ENCODE results near the gene C4BPA.

- RAMPAGE, long total RNA = no peak
- RRBS = no CpG with 5 or more reads among the region's 2 CpGs
PRO-cap:
- standard = no peak
- CoPRO, capped RNA only, 2 experiments = no peak in any of the 2 experiments
- CoPRO, capped and uncapped RNA, 2 experiments = peak in 1 of 2 experiments; most common minus-strand start chr1:207047008 (in 1)
- CoPRO, uncapped RNA only, 2 experiments = peak in 2 of 2 experiments; most common plus-strand start chr1:207046650 (in 1); most common minus-strand start chr1:207046503 (in 1)
CAGE:
- cytosol, long polyA plus RNA = no peak
- long polyA plus RNA = no peak
- nucleolus, long total RNA = no peak
- nucleus, long polyA plus RNA = no peak
Observed at GRCh38 chr1:207046051-207047175, 4.6 kb downstream of the YOD1 start.

- RAMPAGE, long total RNA = no peak
- RRBS = no CpG with 5 or more reads among the region's 4 CpGs
PRO-cap:
- standard = no peak
- CoPRO, capped RNA only, 2 experiments = no peak in any of the 2 experiments
- CoPRO, capped and uncapped RNA, 2 experiments = no peak in any of the 2 experiments
- CoPRO, uncapped RNA only, 2 experiments = no peak in any of the 2 experiments
CAGE:
- cytosol, long polyA plus RNA = no peak
- long polyA plus RNA = no peak
- nucleolus, long total RNA = no peak
- nucleus, long polyA plus RNA = no peak
Observed at GRCh38 chr1:207104166-207104629, at the start of gene C4BPA. C4BPA (plus strand) TSS chr1:207104233.

DNA sequence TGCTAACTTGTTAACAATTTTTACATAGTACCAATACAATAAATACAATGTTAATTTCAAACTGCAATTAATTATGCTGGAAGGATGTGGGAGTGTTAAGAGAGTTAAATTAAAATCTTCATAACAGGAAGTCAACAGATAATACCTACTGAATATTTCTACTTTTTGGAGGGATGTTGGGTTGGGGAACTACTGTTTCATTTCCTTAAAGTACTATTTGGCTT is 12.7 kb upstream of the CD55 start:
- RAMPAGE, long total RNA = no peak
PRO-cap:
- standard = no peak
- CoPRO, capped RNA only, 2 experiments = no peak in any of the 2 experiments
- CoPRO, capped and uncapped RNA, 2 experiments = no peak in any of the 2 experiments
- CoPRO, uncapped RNA only, 2 experiments = no peak in any of the 2 experiments
CAGE:
- cytosol, long polyA plus RNA = no peak
- long polyA plus RNA = no peak
- nucleolus, long total RNA = no peak
- nucleus, long polyA plus RNA = no peak

DNA sequence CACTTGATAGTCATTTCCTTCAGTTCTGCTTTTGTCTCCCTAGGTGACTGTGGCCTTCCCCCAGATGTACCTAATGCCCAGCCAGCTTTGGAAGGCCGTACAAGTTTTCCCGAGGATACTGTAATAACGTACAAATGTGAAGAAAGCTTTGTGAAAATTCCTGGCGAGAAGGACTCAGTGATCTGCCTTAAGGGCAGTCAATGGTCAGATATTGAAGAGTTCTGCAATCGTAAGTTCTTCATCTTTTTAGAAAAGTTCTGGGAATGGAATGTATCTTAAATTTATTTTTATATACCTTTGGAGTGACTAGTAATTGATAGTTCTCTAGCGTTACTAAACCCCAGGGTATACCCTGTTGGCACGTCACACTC is 846 bp downstream of the CD55 start:
- RAMPAGE, long total RNA = no peak
- RRBS = no CpG with 5 or more reads among the region's 7 CpGs
PRO-cap:
- standard = bidirectional peak, plus-strand start at position 22 of the sequence, minus-strand start outside the sequence
- CoPRO, capped RNA only, 2 experiments = no peak in any of the 2 experiments
- CoPRO, capped and uncapped RNA, 2 experiments = no peak in any of the 2 experiments
- CoPRO, uncapped RNA only, 2 experiments = no peak in any of the 2 experiments
CAGE:
- cytosol, long polyA plus RNA = no peak
- long polyA plus RNA = no peak
- nucleolus, long total RNA = no peak
- nucleus, long polyA plus RNA = no peak

- RAMPAGE, long total RNA = no peak
- RRBS = no CpG with 5 or more reads among the region's 3 CpGs
PRO-cap:
- standard = no peak
- CoPRO, capped RNA only, 2 experiments = no peak in any of the 2 experiments
- CoPRO, capped and uncapped RNA, 2 experiments = no peak in any of the 2 experiments
- CoPRO, uncapped RNA only, 2 experiments = no peak in any of the 2 experiments
CAGE:
- cytosol, long polyA plus RNA = no peak
- long polyA plus RNA = no peak
- nucleolus, long total RNA = no peak
- nucleus, long polyA plus RNA = no peak
Observed at GRCh38 chr1:207322710-207323531, 1.4 kb downstream of the CD55 start.

DNA sequence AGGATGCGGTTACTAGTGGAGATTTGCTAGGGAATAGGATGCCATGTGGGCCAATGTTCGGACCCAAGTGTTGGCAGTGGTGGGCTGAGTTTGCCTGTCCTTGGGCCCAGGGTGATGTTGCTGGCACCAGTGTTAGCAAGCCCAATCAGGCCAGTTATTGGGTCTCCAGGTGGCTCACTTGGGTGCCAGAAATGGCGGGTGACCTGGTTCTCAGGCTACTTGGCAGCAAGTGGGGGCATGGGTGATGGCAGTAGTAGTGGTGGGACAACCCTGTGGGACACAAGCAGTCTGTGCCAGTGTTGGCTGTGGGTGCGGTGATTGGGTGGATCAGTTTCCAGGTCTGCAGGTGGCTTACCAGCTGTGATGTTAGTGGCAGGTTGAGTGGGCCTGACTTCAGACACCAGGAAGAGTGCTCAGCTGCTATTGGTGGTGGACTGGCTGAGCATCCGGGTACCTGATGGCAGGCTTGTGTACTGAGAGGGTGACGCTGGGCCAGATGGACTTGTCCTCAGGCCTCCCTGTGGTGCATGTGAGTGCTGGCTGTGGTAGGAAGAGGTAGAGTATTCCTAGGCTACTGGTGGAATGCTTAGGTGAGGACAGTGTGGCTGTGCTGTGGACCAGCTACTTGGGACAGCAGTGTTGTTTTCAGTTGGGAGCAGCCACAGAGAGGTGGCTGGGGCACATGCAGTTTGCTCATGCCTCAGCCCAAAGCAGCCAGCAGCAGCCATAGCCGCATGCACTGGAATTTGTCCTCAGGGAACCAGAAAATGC is 24.6 kb downstream of the CD55 start:
- RAMPAGE, long total RNA = no peak
- RRBS = no CpG with 5 or more reads among the region's 7 CpGs
PRO-cap:
- standard = no peak
- CoPRO, capped RNA only, 2 experiments = no peak in any of the 2 experiments
- CoPRO, capped and uncapped RNA, 2 experiments = no peak in any of the 2 experiments
- CoPRO, uncapped RNA only, 2 experiments = no peak in any of the 2 experiments
CAGE:
- cytosol, long polyA plus RNA = no peak
- long polyA plus RNA = no peak
- nucleolus, long total RNA = no peak
- nucleus, long polyA plus RNA = no peak

- RAMPAGE, long total RNA = no peak
PRO-cap:
- standard = no peak
- CoPRO, capped RNA only, 2 experiments = no peak in any of the 2 experiments
- CoPRO, capped and uncapped RNA, 2 experiments = no peak in any of the 2 experiments
- CoPRO, uncapped RNA only, 2 experiments = no peak in any of the 2 experiments
CAGE:
- cytosol, long polyA plus RNA = no peak
- long polyA plus RNA = no peak
- nucleolus, long total RNA = no peak
- nucleus, long polyA plus RNA = no peak
Observed at GRCh38 chr1:207453569-207453932, 577 bp upstream of the CR2 start.

DNA sequence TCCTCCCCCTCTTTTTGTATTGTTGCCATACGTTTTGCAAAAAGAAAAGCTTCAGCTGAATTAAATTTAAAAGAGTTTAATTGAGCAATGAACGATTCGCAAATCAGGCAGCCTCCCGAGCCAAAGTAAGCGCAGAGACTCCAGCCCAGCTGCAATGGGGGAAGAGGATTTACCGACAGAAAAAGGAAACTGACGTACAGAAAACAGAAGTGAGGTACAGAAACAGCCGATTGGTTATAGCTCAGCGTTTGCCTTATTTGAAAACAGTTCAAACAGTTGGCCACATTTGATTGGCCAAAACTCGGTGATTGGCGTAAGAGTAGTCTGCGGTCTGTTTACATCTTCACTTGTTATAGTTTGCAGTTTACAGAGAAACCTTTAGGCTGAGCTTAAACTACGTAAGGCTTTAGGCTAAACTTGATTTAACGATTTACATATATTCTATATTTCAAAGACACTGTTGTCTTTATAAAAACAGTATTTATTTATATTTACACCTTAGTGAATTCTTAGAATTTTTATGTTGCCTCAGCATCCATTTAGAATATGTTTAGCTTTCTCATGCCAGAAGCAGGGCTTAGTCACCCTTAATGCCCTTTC is 23.7 kb downstream of the CR1 start:
- RAMPAGE, long total RNA = no peak
- RRBS = no CpG with 5 or more reads among the region's 14 CpGs
PRO-cap:
- standard = bidirectional peak, plus-strand start at position 297 of the sequence, minus-strand start at position 156 of the sequence
- CoPRO, capped RNA only, 2 experiments = peak in 2 of 2 experiments; most common plus-strand start position 346 of the sequence (in 2); most common minus-strand start position 156 of the sequence (in 2)
- CoPRO, capped and uncapped RNA, 2 experiments = peak in 2 of 2 experiments; most common plus-strand start position 335 of the sequence (in 1); most common minus-strand start position 156 of the sequence (in 2)
- CoPRO, uncapped RNA only, 2 experiments = peak in 1 of 2 experiments; most common plus-strand start position 349 of the sequence (in 1); most common minus-strand start position 145 of the sequence (in 1)
CAGE:
- cytosol, long polyA plus RNA = no peak
- long polyA plus RNA = no peak
- nucleolus, long total RNA = no peak
- nucleus, long polyA plus RNA = no peak

GRCh38 chr1:207752214-207753039 is 573 bp downstream of the CD46 start:
- RAMPAGE, long total RNA = no peak
- RRBS = 4% methylated on average over 5 of the region's 53 CpGs
PRO-cap:
- standard = bidirectional peak, plus-strand start at chr1:207752391, minus-strand start at chr1:207752319
- CoPRO, capped RNA only, 2 experiments = peak in 1 of 2 experiments; most common plus-strand start chr1:207752391 (in 1); most common minus-strand start chr1:207752283 (in 1)
- CoPRO, capped and uncapped RNA, 2 experiments = peak in 1 of 2 experiments; most common plus-strand start chr1:207752396 (in 1); most common minus-strand start chr1:207752271 (in 1)
- CoPRO, uncapped RNA only, 2 experiments = no peak in any of the 2 experiments
CAGE:
- cytosol, long polyA plus RNA = no peak
- long polyA plus RNA = no peak
- nucleolus, long total RNA = no peak
- nucleus, long polyA plus RNA = no peak

GRCh38 chr1:207755953-207756695 is 4.3 kb downstream of the CD46 start:
- RAMPAGE, long total RNA = no peak
- RRBS = no CpG with 5 or more reads among the region's 2 CpGs
PRO-cap:
- standard = no peak
- CoPRO, capped RNA only, 2 experiments = no peak in any of the 2 experiments
- CoPRO, capped and uncapped RNA, 2 experiments = no peak in any of the 2 experiments
- CoPRO, uncapped RNA only, 2 experiments = peak in 2 of 2 experiments; most common plus-strand start chr1:207756338 (in 1)
CAGE:
- cytosol, long polyA plus RNA = no peak
- long polyA plus RNA = no peak
- nucleolus, long total RNA = no peak
- nucleus, long polyA plus RNA = no peak

DNA sequence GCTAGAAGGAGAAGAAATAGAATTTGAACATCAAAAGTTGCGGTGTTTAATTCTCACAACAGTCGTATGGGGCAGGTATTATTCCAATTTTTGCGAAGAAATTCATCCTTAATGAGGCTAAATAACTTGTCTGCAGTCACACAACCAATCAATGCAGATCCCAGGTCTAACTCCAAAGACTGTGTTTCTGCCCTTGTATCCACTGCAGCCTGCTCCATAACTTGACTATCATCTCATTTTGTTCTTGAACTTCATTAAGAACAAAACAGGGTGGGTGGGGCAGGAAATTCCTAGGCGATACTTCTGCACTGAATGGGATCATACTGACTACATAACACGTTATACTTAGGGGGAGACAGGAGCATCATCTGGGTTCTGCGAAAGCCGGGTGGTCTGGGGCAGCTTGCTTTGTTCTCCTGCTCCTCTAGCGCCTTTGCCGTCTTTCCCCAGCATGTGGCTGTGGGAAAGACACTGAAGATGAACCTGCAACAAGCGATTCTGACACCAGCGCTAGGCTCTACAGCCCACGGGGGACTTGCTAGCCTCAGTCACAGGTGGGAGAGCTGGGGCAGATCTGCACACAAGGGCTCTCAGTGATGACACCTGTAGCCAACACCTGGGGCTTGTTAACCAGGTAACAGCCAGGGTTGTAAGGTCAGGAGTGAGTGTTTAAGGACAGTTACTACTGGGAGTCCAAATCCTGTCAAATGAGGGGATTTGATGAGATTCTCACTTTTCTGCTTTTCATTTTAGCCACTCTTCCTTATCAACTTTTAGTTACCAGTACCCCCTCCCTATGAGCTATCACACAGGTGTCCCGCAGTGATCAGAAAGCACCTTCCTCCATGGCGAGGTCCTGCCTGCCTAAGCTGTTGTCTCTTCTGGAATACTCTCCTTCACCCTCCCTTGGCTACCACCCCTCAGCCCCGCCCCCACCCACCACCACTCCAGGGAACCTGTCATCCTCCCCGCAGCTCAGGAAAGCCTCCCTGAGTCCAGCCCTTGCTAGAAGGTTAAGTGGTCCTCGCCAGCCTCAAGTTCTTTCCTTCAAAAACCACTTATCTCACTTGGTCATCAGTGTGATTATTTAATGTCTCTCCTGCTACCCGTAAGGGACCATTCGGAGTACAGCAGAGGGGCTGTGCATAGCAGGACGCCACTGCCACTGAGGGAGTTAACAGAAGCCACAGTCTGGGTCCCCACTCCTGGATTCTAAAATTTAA is 52.0 kb downstream of the CD46 start:
- RAMPAGE, long total RNA = no peak
- RRBS = no CpG with 5 or more reads among the region's 20 CpGs
PRO-cap:
- standard = no peak
- CoPRO, capped RNA only, 2 experiments = no peak in any of the 2 experiments
- CoPRO, capped and uncapped RNA, 2 experiments = no peak in any of the 2 experiments
- CoPRO, uncapped RNA only, 2 experiments = no peak in any of the 2 experiments
CAGE:
- cytosol, long polyA plus RNA = no peak
- long polyA plus RNA = no peak
- nucleolus, long total RNA = no peak
- nucleus, long polyA plus RNA = no peak

- RAMPAGE, long total RNA = no peak
- RRBS = no CpG with 5 or more reads among the region's 21 CpGs
PRO-cap:
- standard = bidirectional peak, plus-strand start at chr1:207807823, minus-strand start at chr1:207807714
- CoPRO, capped RNA only, 2 experiments = no peak in any of the 2 experiments
- CoPRO, capped and uncapped RNA, 2 experiments = no peak in any of the 2 experiments
- CoPRO, uncapped RNA only, 2 experiments = no peak in any of the 2 experiments
CAGE:
- cytosol, long polyA plus RNA = no peak
- long polyA plus RNA = no peak
- nucleolus, long total RNA = no peak
- nucleus, long polyA plus RNA = no peak
Observed at GRCh38 chr1:207807326-207808718, 56.0 kb downstream of the CD46 start.

- RAMPAGE, long total RNA = no peak
- RRBS = no CpG with 5 or more reads among the region's 52 CpGs
PRO-cap:
- standard = bidirectional peak, plus-strand start at chr1:207818014, minus-strand start at chr1:207817947
- CoPRO, capped RNA only, 2 experiments = no peak in any of the 2 experiments
- CoPRO, capped and uncapped RNA, 2 experiments = no peak in any of the 2 experiments
- CoPRO, uncapped RNA only, 2 experiments = no peak in any of the 2 experiments
CAGE:
- cytosol, long polyA plus RNA = no peak
- long polyA plus RNA = no peak
- nucleolus, long total RNA = no peak
- nucleus, long polyA plus RNA = no peak
Observed at GRCh38 chr1:207817654-207818896, 66.2 kb downstream of the CD46 start.

- RAMPAGE, long total RNA = no peak
- RRBS = 50% methylated on average over 2 of the region's 17 CpGs
PRO-cap:
- standard = no peak
- CoPRO, capped RNA only, 2 experiments = no peak in any of the 2 experiments
- CoPRO, capped and uncapped RNA, 2 experiments = no peak in any of the 2 experiments
- CoPRO, uncapped RNA only, 2 experiments = no peak in any of the 2 experiments
CAGE:
- cytosol, long polyA plus RNA = no peak
- long polyA plus RNA = no peak
- nucleolus, long total RNA = no peak
- nucleus, long polyA plus RNA = no peak
Observed at GRCh38 chr1:207821584-207822111, 69.8 kb downstream of the CD46 start.

DNA sequence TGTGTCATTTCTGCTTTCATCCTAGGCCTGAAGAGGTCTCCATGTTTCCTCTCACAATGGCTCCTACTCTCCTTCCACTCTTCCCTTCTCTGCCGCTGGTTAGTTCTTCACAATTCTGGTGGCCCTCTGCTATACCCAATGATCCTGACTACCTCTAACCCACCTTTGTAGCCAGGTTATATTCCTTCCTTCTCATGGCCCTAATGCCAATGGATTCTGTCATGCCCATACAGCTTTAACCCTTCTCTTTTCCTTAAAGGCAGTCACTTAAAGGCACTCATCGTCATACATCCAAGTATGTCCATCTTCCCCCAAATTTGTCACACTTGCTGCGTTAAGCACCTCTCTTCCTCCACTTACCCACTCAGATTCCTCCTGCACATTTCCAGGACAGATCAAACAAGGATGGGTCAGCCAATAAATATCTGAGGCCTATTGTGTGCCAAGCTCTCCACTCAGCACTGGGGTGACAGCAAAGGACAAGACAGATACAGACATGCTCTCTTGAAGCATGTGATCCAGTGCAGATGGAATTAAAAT is 47.8 kb downstream of the CD34 start:
- RAMPAGE, long total RNA = no peak
- RRBS = no CpG with 5 or more reads among the region's 3 CpGs
PRO-cap:
- standard = no peak
- CoPRO, capped RNA only, 2 experiments = no peak in any of the 2 experiments
- CoPRO, capped and uncapped RNA, 2 experiments = no peak in any of the 2 experiments
- CoPRO, uncapped RNA only, 2 experiments = no peak in any of the 2 experiments
CAGE:
- cytosol, long polyA plus RNA = no peak
- long polyA plus RNA = no peak
- nucleolus, long total RNA = no peak
- nucleus, long polyA plus RNA = no peak

DNA sequence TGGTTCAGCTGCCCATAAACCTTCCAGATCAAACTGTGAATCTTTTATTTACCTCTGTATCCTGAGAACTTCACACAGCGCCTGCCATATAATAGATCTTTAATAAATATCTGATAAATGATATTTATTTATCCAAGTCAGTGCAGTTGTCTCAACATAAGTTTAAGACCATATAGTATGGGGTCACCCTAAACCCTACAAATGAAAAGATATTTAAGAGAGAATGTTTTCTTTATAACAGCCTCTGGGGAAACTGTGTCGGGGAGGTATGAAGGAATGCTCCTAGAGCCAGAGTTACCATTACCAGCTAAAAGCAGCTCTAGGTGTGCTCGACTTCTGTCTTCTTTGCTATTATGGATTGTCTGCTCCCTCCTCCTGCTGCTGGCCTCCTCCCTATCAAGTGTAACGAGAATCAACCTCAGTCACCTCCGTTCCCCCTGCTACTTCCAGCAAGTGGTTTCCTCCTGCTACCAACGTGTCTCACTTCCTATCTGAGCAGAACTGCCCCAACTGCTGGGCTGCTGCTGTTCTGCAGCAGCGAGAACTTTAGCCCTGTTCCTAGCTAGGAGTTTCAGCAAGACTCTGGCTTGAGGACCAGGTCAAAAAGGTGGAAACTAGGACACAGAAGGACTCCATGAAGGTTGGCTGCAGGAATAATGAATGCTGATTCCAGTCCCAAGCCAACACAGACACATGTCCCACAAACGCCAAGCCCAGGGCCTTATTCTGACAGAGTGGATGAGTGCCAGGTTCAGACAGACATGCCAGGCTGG is 47.1 kb downstream of the CD34 start:
- RAMPAGE, long total RNA = no peak
- RRBS = no CpG with 5 or more reads among the region's 8 CpGs
PRO-cap:
- standard = no peak
- CoPRO, capped RNA only, 2 experiments = no peak in any of the 2 experiments
- CoPRO, capped and uncapped RNA, 2 experiments = no peak in any of the 2 experiments
- CoPRO, uncapped RNA only, 2 experiments = no peak in any of the 2 experiments
CAGE:
- cytosol, long polyA plus RNA = no peak
- long polyA plus RNA = no peak
- nucleolus, long total RNA = no peak
- nucleus, long polyA plus RNA = no peak

DNA sequence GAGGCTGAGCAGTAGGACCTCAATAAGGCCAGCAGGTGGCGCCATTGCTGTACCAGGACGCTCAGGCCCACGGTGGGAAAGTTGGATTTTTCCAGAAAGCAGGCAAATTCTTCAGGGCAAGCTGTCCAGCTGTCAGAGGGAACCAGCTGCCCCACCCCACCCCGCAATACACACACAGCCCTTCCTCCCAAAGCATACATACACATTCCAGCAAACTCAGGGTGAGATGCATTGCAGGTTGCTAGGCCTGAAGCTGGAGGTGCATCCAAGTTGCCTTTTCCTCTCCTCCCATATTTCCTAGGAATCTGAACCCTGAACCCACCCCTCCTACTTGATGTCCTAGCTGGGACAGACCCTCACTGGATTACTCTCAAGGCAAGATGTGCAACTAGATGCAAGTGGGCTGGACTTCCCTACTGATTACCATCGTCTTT is 25.7 kb downstream of the CD34 start:
- RAMPAGE, long total RNA = no peak
- RRBS = no CpG with 5 or more reads among the region's 5 CpGs
PRO-cap:
- standard = no peak
- CoPRO, capped RNA only, 2 experiments = no peak in any of the 2 experiments
- CoPRO, capped and uncapped RNA, 2 experiments = no peak in any of the 2 experiments
- CoPRO, uncapped RNA only, 2 experiments = no peak in any of the 2 experiments
CAGE:
- cytosol, long polyA plus RNA = no peak
- long polyA plus RNA = no peak
- nucleolus, long total RNA = no peak
- nucleus, long polyA plus RNA = no peak

Measured in K562 (cell line).